ENCODE measurements around a stretch of chr18.

- PRO-cap, result no peak
- RAMPAGE, long total RNA, result no peak
These were observed 2.1 kb downstream of the LPIN2 start for GRCh38 chr18:3010823-3011244.

DNA sequence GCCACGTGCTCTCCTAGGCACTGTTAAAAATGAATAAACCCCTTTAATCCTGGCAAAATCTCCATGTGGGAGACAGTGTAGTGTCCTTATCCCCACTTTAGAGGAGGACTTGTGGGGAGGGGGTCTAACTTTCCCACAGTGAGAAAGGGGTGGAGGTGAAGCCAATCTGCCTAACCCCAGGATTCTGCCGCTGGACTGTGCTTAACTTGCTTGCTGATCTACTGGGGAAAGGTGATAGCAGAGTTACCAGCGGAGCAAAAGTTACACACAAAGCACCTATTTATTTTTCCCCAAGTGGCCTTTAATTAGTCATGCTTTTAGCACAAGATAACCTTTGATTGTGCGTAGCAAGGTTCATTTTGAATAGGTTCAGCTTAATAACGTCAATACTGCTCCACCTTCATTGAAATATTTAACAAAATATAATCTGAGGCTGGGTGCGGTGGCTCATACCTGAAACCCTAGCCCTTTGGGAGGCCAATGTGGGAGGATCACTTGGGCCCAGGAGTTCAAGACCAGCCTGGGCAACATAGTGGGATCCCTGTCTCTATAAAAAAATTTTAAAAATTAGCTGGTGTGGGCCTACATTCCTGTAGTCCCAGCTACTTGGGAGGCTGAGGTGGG lies 30.3 kb upstream of the LPIN2 start:
- PRO-cap, result no peak
- RAMPAGE, long total RNA, result no peak

- PRO-cap, result no peak
- RAMPAGE, long total RNA, result no peak
These were observed 32.6 kb upstream of the LPIN2 start for GRCh38 chr18:3045498-3045930.

GRCh38 chr18:3058322-3058880 lies 45.5 kb upstream of the LPIN2 start:
- PRO-cap, result no peak
- RAMPAGE, long total RNA, result no peak

- PRO-cap, result no peak
- RAMPAGE, long total RNA, result no peak
These were observed 48.2 kb upstream of the LPIN2 start for GRCh38 chr18:3061164-3061517.

- PRO-cap, result no peak
- RAMPAGE, long total RNA, result no peak
These were observed 66.2 kb upstream of the LPIN2 start for GRCh38 chr18:3079082-3079618.

DNA sequence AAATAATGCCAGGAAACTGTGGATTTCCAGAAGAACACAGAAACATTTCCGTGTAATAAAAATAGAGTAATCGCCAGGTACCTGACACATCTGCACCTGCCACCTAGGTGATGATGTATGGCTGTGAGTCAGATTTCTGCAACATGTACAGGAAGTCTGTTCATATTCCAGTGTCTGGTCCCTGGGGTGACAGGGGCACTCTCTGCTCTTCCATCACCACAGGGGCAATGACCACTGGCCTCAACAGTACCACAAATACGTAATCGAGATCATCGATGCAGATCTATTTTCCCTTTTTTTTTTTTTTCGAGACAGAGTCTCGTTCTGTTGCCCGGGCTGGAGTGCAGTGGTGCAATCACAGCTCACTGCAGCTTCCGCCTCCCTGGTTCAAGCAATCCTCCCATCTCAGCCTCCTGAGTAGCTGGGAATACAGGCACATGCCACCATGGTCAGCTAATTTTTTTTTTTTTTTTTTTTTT lies 101.2 kb upstream of the LPIN2 start:
- PRO-cap, result no peak
- RAMPAGE, long total RNA, result no peak

- PRO-cap, result no peak
- RAMPAGE, long total RNA, result no peak
These were observed 12.1 kb downstream of the MYOM1 start for GRCh38 chr18:3207572-3208188.

DNA sequence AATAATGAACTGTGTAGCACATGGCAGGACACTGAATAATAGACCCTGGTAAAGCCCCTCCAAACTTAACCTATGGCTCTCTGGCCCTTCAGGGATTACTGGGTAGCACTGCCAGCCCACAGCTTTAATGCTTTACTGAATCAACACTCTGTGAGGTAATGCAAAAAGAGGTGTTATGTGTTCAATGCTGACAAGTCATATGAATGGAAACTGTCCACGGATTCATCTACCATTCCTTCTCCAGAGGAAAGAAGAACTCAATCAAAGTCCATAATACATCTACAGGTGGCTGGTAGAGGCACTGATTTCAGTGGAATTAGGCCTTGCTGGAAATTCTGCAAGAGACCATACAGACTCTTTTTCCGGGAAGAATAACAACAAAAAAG lies 13.7 kb upstream of the MYOM1 start:
- PRO-cap, result no peak
- RAMPAGE, long total RNA, result no peak

DNA sequence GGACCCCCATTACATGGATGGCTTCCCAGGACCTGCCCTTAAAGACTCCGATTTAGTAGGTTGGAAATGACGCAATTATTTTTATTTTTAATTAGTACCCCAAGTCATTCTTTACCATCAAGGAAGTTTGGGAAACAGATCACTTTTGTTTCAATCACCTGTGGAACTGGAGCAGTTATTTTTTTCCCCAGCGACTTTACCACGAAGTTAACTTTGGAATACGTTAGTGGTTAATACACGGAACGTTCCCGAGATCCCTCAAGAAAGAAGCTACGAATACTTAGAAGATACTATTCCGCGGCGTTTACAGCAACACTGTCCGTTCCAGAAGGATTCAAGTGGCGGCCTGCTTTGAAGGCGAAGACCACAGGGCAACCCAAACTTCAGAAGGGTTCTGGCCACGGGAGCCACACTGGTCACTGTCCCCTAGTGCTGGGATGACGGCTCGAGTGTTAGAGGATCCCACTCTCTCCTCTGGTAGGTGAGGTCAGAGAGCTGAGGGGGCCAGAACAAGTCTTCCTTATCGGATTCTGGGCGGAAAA lies 1.2 kb upstream of the MYL12A start:
- PRO-cap, result unidirectional peak, plus-strand start at position 120 of the sequence
- RAMPAGE, long total RNA, result no peak

- PRO-cap, result no peak
- RAMPAGE, long total RNA, result no peak
These were observed 5.6 kb downstream of the MYL12A start for GRCh38 chr18:3253177-3253581.

DNA sequence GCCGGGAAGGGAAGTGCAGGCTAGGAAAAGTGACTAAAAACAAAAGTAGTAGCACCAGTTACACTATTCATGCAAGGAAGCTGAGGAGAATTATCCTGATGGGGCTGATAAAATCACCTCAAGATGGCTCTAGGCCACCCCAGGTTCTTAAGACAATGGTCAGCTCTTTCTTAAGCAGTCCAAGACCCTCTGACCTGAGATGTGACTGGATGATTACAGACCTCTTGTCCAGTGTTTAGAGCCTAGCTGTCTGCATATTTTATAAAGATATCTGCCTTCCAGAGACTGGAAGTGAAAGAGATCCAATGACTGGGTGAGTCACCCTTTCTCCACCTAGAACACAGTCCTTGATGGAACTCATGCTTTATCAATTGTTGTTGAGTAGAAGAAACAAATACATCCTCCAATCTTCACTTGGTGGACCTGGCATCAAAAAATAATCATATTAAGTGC lies 3.4 kb upstream of the TGIF1 start:
- PRO-cap, result no peak
- RAMPAGE, long total RNA, result no peak

- PRO-cap, result bidirectional peak, plus-strand start at chr18:3449055, minus-strand start at chr18:3449104
- RAMPAGE, long total RNA, result no peak
These were observed 1.3 kb upstream of the TGIF1 start for GRCh38 chr18:3448601-3449157.

DNA sequence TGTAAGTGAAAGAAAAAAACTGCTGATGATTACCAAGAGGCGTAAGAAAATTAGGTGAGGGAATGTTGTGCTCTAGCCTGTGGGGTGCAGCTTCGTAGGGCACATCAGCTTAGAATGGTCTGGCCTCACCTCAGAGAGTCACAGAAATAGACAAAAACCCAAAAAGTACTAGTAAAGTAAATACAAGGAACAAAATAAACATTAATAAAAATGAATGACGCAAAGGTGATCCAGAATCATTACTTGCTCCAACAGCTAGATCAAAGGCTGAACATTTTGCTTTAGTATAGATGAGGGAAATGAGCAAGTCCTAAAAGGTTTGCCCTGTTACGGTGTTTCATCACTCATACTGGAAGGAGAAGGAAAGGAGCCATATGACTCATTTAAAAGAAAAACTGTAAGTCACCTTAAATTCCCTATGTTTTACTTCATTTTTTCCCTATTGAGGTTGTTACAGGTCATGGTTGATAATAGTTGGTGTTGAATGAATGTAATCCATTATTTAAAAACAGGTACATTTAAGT lies 9.4 kb downstream of the TGIF1 start:
- PRO-cap, result no peak
- RAMPAGE, long total RNA, result no peak

DNA sequence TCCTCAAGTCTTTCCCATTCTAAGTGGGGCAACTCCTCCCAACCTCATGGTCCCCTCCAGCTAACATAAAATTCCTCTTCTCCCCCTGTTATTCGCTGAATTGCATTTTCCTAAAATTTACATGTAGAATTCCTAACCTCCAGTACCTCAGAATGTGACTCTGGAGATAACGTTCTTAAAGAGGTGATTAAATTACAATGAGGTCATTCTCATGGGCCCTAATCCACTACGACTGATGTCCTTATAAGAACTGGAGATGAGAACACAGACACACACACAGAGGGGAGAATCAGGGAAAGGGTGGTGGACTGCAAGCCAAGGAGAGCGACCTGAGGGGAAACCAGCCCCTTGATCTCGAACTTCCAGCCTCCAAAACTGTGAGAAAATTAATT lies 70.3 kb downstream of the TGIF1 start:
- PRO-cap, result no peak
- RAMPAGE, long total RNA, result no peak

DNA sequence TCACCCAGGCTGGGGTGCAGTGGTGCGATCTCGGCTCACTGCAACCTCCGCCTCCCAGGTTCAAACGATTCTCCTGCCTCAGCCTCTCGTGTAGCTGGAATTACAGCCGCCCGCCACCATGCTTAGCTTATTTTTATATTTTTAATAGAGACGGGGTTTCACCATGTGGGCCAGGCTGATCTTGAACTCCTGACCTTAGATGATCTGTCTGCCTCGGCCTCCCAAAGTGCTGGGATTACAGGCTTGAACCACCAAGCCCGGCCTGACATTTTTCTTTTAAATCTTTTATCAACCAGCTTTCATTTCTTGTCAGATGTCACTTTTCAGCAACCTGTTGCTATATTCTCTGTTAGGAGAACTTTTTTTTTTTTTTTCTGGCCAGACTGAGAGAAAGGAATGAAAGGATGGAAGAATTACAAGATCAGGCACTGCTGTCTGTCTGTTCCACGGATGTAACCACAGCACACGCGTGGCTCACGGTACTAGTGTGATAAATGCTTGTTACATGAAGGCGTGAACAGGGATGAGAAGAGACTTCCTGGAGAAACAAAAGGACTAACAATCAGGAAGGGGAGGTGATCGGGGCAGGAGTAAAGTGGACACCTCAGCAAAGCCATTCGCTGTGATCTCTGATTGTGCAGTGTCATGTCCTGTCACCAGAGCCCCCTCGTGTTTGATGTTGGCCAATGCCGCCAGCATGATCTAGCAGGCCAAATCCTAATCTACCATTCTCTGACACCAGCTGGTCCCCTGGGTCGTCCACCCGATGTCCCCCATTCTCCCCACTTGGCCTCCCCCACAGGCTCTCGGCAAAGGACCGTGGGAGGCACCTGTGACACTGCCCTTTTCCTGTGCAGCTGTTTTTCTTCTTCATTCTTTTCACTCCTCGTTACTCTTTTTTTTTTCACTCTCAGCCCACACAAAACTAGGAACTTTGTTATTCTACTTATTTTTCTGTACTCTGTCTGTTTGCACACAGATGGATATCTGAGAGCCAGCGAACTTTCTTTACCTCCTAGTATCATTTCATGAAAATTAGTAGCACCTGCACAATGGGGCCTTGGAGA lies 146.6 kb downstream of the TGIF1 start:
- PRO-cap, result unidirectional peak, minus-strand start at position 619 of the sequence
- RAMPAGE, long total RNA, result no peak

DNA sequence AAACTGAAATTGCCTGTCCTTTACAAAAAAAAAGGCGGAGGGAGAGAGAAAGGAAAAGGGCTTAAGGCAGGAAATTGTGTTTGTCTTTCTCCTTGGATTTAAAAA lies 153.2 kb downstream of the TGIF1 start:
- PRO-cap, result no peak
- RAMPAGE, long total RNA, result no peak

DNA sequence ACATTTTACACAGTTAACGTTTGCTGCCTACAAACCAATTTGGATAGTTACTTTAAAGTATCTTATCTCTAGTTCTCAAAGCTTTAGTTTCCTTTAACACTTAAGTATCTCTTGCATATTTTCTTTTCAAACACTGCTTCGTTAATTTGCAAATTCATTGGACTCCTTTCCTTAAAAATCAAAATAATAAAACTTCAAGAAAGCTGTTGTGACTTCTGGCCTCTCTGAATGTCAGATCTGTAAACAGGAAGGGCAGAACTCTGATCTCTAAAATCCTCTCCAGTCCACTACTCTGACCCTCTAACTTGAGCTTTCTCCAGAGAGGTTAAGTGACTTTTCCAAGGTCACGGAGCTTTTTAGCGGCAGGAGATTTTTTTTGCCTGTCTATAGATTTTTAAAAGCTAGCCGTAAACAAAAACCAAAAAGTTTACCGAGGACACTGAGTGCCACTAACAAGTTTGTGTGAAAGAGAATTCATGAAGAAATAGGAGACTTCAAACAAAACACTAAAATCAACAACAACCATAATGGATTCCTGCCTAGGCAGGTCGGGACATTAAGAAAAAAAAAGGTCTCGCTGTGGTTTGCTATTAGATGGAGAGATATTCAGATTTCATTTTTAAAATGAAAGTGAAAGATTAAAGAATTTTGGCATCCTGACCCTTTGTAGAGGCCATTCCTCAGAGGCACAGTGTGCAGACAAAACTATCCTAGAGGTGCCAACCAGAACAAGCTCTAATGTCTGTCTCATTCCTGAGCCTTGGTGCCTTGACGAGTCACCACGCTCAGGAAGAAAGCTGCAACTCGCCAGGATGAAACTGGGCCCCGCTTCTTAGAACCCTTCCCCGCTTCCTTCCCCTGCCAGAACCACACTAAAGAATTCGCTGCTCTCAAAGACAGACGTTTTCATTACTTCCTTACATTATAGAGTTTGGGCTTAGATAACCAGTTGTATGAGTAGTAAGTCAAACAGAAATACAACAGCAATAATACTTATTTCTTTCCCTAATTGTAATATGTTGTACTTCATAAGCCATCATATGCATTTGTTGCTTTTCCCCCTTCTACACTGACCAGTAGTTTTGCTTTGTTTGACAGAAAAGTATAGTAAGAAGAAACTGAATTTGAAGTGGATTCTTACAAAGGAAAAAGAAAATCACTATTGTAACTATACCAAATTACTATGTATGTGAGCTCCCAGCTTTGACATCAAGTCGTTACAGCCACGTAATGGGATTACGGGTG lies 155.9 kb downstream of the TGIF1 start:
- PRO-cap, result no peak
- RAMPAGE, long total RNA, result no peak

- PRO-cap, result no peak
- RAMPAGE, long total RNA, result no peak
These were observed 200.3 kb downstream of the TGIF1 start for GRCh38 chr18:3650218-3650672.

GRCh38 chr18:3700144-3700670 lies 250.2 kb downstream of the TGIF1 start:
- PRO-cap, result no peak
- RAMPAGE, long total RNA, result no peak